SK-MEL-5 (cell line): ENCODE measurements around a stretch of chr9.

DNA sequence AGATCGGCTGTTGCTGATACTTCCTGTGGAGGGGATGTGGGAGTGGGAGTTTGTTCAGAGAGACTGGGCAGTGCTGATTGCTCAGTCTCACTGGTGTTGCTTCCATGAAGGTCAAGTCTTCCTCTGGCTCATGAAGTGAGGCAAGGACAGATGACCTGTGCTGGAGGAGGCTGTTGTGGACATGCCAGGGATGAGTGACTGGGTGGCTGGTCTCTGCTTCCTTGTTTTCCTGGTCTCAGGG is 1.4 kb downstream of the LRRC8A start:
RAMPAGE:
- cytosol, long total RNA: no peak
- long total RNA: no peak
- nucleus, long total RNA: no peak

DNA sequence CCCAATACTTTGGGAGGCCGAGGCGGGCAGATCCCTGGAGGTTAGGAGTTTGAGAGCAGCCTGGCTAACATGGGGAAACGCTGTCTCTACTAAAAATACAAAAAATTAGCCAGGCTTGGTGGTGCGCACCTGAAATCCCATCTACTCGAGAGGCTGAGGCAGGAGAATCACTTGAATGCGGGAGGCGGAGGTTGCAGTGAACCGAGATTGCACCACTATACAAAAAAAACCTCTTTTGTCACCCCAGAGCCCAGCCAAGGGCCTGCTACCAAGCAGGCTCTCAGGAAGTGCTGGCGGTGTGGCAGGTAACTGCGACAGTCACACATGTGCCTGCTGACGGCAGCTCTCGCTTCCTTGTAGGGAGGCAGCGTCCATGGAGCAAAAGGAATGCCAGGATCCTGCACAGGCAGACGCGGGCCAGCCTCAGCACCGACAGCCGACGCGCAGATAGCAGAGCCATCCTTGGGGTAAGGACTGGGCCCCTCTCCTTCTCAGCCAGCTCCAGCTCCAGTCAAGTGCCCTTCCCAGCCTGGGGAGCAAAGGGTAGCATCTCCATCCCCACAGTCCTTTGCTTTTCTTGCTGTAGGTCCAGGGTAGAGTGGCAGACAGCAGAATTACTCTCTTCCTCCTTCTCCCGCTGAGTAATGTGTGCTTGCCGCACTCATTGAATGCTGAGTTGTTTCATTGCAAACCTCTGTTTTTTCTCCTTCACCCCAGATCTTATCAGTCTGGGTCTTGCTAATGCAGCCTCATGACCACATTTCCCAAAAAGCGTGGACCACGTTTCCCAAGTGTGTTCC is 3.9 kb downstream of the LRRC8A start:
RAMPAGE:
- cytosol, long total RNA: no peak
- long total RNA: no peak
- nucleus, long total RNA: no peak

GRCh38 chr9:128899322-128900331 is 17.7 kb downstream of the LRRC8A start:
RAMPAGE:
- cytosol, long total RNA: no peak
- long total RNA: no peak
- nucleus, long total RNA: no peak

DNA sequence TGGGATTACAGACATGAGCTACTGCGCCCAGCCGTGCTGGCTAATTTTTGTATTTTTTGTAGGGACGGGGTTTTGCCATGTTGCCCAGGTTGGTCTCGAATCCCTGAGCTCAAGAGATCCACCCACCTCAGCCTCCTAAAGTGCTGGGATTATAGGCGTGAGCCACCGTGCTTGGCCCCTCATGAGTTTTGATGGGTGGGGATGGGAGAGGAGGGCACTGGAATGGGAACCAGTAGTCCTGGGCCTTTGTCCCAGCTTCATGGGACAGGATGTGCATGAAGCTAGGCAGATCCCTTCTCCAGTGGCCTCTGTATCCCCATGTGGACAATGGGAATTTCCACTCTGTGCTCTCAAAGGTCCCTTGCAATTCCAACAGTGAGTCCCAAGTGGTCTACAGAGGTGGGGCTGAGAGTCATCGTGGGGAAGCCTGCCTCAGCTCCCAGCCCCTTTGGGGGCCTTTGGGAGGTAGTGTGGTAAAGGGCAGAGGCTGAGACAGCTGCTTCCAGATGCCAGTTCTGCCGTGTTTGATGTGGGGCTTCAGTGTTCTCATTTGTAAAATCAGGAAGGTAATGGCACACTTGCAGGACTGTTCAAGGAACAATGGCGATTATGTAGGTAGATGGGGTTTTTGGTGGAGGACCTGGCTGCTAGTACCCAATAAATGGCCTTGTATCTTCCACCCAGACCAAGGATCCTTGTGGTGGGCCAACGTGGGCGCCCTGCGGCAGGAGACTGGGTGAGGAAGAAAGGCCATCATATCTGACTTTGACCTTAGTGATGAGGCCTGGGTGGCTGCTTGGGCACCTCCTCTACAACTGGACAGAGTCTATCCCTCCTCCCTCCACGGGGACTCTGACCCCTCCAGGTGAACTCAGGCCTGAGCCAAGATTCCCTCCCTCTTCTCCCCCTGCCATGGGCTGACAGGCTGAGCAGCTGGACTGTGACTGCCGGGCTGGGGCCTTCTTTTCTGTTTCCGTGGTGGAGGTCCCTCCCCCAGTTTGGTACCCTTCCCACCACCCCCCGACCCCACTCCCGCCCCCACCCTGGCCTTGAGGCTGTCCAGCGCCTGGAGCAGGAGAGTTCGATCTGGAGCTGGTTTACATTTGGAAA is 1.7 kb upstream of the PHYHD1 start:
RAMPAGE:
- cytosol, long total RNA: no peak
- long total RNA: no peak
- nucleus, long total RNA: no peak

GRCh38 chr9:128926845-128927199 is 6.0 kb downstream of the PHYHD1 start:
RAMPAGE:
- cytosol, long total RNA: no peak
- long total RNA: no peak
- nucleus, long total RNA: no peak

GRCh38 chr9:128946933-128947319 is 477 bp downstream of the DOLK start:
RAMPAGE:
- cytosol, long total RNA: no peak
- long total RNA: no peak
- nucleus, long total RNA: no peak

DNA sequence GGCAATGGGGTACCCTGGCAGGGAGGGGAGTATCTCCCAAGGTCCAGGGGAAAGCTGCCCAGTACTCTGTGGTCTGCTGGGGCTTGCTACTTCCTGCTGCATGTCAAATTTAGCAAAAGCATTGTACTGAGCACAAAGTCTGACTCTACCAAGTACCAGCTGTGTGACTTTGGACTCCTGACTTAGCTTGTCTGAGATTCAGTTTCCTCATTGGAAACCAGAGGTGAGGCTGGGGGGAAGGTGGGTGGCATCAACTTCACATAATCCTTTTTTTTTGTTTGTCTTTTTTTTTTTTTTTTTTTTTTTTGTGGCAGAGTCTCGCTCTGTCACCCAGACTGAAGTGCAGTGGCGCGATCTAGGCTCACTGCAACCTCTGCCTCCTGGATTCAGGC is 2.1 kb downstream of the MIGA2 start:
RAMPAGE:
- cytosol, long total RNA: no peak
- long total RNA: no peak
- nucleus, long total RNA: no peak

GRCh38 chr9:129145703-129146326 is 32.2 kb downstream of the IER5L start:
RAMPAGE:
- cytosol, long total RNA: no peak
- long total RNA: no peak
- nucleus, long total RNA: no peak

DNA sequence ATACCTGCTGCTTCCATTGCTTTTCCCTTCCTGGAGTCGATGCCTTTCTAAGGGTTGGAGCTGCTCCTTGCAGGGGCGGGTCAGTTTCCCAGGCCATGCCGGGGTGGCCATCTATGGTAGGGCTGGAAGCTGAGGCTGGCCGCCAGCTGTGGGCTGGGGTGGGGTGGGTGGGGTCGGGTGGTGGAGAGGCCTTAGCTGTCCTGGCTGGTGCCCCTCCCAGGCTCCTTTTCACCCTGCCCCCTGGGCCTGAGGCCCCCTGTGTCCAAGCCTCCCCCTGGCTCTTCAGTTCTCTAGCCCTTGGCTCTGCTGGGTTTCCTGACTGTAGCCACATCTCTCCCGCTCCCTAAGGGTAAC is 30.3 kb downstream of the IER5L start:
RAMPAGE:
- cytosol, long total RNA: no peak
- long total RNA: no peak
- nucleus, long total RNA: no peak

DNA sequence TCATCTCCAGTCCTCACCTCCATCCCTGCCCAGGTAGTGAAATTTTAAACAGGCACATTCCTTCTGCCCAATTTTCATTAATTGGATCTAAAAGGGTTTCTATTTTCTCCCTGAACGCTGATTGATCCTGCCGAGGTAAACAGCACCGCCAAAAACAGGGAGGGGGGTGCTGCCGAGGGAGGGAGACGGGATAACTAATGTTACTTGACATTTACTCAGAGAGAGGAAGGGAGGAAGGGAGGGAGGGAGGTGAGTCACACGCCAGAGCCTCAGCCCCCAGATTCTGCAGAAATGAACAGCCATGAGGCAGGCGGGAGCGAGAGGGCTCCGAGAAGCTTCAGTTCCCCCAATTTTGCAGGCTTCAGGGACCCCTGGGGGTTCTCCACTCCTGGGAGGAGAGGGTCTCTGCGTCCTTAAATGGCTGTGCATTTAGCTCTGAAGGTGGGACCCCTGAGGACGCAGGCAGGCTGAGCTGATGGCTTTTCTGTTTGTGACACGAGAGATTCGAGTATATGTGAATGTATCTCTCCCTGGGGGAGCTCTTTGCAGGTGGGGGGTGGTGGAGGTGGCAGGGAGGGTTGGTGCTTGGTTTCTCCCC is 59.1 kb upstream of the IER5L start:
RAMPAGE:
- cytosol, long total RNA: no peak
- long total RNA: no peak
- nucleus, long total RNA: no peak

DNA sequence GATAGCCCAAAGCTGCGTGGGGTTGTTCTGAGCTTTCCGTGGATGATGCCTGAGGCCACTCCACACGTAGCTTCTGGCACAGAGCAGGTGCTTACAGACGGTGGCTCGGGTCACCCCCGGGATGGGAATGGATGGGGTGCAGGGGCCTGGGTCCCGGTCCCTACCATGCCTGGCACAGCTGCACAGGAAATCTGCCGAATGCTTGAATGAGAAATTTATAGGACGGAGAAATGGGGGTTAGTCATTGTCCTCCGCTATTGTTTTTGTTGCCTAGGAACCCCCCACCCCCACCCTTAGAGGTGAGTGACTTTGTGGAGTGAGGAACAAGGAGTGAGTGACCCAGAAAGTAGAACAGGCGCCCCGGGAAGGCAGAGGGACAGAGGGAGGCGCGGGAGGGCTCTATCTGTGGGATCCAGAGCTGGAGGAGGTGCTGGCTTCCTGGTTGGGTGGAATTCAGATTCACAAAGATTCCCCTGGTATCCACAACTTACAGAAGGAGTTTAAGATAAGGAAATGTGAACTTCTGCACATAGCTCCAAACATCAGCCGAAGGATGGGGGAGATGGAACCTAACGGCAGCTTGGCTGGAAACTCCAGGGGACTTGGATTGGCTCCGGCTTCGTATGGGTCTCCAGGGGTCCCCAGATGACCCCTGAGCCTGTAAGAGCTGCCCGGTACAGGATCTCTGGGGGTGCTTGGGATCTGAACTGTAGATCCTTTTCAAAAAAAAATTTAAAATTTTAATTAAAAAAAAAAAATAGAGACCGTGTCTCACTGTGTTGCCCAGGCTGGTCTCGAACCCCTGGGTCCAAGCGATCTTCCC is 68.5 kb upstream of the IER5L start:
RAMPAGE:
- cytosol, long total RNA: no peak
- long total RNA: no peak
- nucleus, long total RNA: no peak

DNA sequence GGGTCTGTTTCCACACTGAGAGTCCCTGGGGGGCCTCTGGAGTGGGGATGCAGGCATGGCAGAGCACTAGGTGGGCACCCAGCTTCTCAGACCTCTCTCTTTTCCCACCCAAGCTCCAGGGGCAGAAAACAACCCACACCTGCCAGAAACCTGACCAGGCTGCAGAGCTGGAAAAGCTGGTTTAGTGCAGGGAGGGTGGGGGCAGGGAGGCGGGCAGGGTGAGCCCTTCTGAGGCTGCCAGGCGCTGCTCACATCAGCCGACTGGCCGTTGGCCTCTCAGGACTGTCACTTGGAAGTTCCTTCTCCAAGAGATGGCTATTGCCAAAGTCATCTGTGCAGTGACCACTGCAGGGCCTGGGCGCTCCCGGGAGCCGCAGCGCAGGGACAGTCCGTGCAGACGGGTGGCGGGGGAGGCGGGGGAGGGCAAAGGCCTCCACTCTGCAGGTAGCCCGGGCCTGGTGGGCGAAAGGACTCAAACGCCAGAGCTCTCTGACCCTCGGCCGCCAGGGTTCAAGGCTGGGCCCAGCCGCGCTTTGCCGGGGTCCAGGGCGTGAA is 205.0 kb upstream of the IER5L start:
RAMPAGE:
- cytosol, long total RNA: no peak
- long total RNA: no peak
- nucleus, long total RNA: no peak

GRCh38 chr9:129476854-129477319 is 144.0 kb downstream of the C9orf50 start:
RAMPAGE:
- cytosol, long total RNA: no peak
- long total RNA: no peak
- nucleus, long total RNA: no peak

DNA sequence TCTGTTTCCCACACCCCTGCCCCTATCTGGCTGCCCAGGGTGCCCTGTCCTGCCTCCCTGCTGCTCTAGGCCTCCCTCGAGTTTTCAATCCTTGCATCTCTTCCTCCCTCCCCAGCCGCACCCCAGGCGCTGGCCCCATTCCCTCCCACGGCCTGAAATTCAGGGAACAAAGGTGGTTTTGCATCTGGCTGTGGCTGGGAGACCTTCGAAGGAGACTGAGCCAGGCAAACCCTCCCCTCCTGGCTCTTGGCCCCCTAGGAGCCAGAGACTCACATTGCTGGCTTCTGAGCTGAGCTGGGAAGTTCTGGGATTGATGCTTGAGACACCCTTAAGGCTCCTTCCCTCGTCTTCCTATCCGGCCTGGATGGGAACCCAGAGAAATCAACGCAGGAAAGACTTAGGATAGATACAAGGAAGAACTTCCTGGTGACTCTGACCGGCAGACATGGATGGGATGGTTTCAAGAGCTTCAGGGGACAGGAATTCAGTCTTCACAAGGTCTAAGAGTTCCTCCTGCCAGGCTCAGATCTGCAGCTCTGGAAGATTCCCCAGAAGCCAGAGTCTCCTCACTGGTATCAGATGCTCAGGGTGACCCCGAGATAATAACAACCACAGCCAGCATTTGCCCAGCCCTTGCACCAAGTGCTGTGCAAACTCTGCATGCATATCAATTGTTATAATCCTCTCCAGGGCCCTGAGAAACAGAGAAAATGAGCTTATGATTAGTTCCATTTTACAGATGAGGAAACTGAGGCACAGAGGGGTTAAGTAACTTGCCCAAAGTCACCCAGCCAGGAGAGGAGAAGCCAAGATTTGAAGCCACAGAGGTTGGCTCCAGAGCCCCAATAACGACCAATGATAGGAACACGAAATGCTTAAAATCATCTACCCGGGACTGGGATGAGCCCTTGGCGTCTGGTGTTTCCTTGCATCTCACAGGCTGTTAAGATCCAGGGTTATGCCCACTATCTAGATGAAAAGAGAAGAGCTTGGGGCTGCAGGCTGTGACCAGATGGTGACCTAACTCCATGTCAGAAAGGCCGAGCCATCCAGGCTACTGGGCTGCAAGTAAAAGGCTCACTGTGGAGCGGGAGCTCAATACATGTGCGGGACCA is 120.0 kb downstream of the C9orf50 start:
RAMPAGE:
- cytosol, long total RNA: no peak
- long total RNA: no peak
- nucleus, long total RNA: no peak

DNA sequence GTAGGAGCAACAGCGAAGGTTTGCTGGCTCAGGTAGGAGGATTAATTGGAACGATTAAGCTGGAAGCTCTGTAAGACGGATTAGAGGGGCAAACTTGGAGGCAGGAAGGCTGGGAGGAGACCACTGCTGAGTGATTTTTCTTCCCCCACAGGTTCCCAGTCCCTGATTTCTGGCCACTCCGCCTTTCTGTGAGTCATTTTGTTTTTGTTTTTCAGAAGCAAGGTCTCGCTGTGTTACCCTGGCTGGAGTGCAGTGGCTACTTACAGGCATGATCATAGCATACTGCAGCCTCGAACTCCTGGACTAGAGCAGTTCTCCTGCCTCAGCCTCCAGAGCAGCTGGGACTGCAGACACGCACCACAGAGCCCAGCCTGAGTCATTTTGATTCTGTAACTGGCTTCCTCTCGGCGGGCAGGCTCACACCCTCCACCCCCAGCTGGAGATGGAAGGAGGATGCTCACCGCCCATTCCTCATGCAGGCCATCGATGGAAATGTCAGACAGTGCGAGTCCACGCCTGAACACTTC is 117.7 kb downstream of the C9orf50 start:
RAMPAGE:
- cytosol, long total RNA: no peak
- long total RNA: no peak
- nucleus, long total RNA: no peak

GRCh38 chr9:129603741-129604469 is 17.0 kb downstream of the C9orf50 start:
RAMPAGE:
- cytosol, long total RNA: no peak
- long total RNA: no peak
- nucleus, long total RNA: no peak

DNA sequence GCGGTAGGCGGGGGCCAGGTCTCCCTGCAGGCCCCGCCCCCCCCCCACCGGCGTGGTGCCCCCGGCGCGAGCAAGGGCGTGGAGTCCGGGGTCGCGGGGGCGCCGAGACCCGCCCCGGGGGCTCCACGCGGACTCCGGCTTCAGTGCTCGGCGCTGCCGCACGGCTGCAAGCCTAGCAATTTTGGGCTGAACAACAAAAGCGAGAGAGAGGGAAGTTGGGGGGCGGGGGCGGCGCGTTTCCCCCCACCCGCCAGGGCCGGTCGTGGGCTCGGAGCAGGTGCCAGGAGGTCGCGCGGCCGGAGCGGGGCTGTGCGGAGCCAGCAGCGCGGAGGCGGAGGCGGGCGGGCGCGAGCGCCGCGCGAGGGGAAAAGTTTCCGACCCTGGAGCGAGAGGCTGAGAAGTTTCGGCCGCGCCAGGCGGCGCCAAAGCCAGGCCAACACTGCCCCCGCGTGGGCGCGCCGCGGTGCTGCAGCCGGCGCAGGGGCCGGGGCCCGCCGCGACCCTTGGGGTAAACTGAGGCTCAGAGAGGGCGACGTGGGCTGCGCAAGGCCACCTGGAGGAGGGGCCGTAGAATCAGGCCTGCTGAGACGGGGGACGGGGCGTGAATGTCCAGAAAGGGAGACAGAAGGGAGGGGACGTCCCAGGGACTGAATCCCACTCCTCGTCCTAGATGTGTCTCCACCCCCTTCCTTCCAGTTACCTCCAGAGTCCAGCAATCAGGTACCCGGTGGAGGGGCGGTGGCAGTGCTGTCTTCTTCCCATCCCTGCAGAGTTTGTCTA is 10.4 kb downstream of the C9orf50 start:
RAMPAGE:
- cytosol, long total RNA: no peak
- long total RNA: no peak
- nucleus, long total RNA: no peak

GRCh38 chr9:129637349-129638452 is 4.2 kb downstream of the ASB6 start:
RAMPAGE:
- cytosol, long total RNA: no peak
- long total RNA: no peak
- nucleus, long total RNA: no peak

RAMPAGE:
- cytosol, long total RNA: no peak
- long total RNA: no peak
- nucleus, long total RNA: no peak
Measured at GRCh38 chr9:129664542-129665116, 818 bp upstream of the PRRX2 start.

RAMPAGE:
- cytosol, long total RNA: no peak
- long total RNA: no peak
- nucleus, long total RNA: no peak
Measured at GRCh38 chr9:129806988-129807573, 4.1 kb downstream of the TOR1B start.